ENCODE data around the genes TCEAL8, RAB40A, TCEAL4, ZCCHC18, NRK, TBC1D8B and PRPS1.

GRCh38 chrX:103254907-103255451, at the start of gene TCEAL8:
TCEAL8 (minus strand) TSS chrX:103255155.
- RAMPAGE, long total RNA, result start-site peak on the minus strand at chrX:103255115-103255177, 1,865 and 99 reads in 2 replicates
- RRBS, result no CpG with 5 or more reads among the region's 22 CpGs

GRCh38 chrX:103275941-103276388, 585 bp downstream of the TCEAL5 start:
- RAMPAGE, long total RNA, result no peak
- RRBS, result no CpG with 5 or more reads among the region's 20 CpGs

DNA sequence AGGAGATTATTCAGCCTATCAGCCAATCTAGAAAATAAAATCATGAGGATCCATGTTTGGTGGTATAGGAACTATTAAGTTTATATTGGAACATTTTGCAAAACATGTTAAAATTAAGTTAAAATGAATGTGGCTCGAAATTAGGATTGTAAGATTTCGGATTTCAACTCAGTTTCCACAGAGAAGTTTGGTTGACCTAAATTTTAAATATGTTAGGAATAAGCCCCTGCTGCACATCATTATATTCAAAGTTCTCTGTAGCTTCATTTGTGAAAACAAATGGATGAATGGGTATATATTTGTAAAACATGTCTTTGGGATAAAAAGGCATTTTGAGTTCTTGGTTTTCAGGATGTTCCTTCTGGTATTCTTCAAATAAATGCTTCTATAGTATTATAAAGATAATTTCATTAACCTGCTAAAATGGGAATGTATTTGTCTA, at the start of gene RAB40A:
TSS of gene RAB40A (minus strand) at position 60 of the 442 bp plus-strand sequence.
- RAMPAGE, long total RNA, result no peak
- RRBS, result no CpG with 5 or more reads among the region's 2 CpGs

DNA sequence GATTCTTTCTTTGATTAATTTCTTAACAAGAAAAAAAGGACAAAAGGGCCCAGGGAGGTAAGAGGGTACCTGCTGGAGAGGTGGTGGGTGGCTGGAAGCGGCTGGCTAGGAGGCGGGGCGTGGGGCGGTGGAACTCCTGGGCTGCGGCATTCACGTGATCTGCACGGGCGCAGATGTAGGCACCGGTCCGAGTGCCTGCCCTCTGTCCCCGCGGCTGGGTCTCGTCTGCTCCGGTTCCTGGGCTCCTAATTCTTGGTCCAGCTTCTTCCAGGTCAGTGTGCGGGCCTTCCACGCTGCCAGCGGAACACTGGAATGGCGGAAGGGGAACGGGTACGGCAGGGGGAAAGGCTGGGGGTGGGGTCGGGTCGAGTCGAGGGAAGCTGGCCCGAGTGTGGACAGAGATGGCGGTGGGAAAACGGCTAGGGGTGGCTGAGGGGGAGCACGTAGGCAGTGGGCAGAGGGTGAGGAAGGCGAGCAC, at the start of gene TCEAL4:
TSS of gene TCEAL4 (plus strand) at position 162 of the 478 bp plus-strand sequence.
- RAMPAGE, long total RNA, result start-site peak on the plus strand centred at position 184 of the sequence, 60 bp wide, 9,851 and 1,032 reads in 2 replicates
- RRBS, result 15% methylated on average over 6 of the region's 28 CpGs

DNA sequence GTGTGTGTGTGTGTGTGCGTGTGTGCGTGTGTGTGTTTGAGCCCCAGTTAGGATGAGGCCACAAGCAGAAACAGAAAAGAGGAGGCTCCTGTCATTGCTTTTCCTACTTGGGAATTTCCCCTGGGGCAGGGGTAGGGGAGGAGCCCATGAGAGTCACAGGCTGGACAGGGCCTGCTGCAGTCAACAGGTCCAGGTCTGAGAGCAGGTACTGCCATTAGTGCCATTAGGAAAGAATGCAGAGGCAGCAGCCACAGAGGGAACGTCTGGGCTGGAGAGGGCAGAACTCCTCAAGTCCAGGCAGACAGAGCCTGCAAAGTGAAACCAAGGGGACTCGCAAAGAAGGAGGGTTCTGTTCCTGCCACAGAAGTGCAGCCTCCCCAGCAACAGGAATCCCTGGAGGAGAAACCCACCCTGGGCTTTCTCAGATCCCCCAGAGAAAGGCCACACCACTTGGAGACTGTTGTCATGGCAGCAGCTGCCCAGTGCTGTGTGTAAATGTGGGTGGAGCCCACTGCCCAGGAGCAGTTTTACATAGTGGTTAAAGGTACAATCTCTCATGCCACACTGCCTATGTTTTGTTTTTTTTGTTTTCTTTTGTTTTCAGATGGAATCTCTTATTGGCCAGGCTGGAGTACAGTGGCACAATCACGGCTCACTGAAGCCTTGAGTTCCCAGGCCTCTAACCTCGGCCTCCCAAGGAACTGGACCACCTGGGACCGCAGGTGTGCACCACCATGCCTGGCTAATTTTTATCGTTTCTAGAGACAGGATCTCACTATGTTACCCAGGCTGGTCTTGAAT, 3.9 kb upstream of the TCEAL1 start:
- RAMPAGE, long total RNA, result no peak
- RRBS, result no CpG with 5 or more reads among the region's 8 CpGs

DNA sequence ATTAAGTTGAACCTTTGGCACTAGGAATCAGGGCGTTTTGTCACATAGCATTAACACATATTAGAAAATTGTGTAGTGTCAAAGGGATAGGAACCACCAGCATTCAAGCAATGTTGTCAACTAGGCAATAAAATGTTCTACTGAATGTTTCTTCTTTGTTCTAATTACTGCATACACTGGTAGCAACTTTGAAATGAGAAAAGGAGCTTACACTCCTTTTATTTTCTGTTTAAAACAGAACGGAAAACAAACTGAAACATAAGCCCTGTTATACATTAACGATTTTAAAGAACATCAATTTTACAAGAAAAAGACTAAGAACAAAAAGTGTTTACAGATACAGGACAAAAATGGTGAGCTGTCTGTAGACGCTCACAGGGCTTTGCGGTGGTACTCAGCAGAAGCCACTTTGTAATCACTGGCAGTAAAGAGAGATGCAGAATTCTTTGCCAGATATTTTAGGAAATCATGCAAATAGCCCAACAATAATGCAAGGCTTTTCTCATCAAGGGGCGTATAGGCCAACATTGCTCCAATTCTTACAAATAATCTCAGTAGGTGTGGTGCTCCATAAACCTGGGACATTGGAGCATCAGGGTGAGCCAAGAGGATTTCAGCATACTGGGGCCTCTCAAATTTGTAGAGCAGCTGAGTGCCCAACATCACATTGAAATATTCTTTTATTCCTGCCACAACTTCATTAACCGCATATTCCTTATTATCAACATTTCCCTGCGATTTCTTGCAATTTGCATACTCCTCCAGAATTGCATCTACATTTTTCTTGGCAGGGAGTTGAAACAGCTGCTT, 10.5 kb downstream of the MORF4L2 start:
- RAMPAGE, long total RNA, result no peak
- RRBS, result no CpG with 5 or more reads among the region's 8 CpGs

DNA sequence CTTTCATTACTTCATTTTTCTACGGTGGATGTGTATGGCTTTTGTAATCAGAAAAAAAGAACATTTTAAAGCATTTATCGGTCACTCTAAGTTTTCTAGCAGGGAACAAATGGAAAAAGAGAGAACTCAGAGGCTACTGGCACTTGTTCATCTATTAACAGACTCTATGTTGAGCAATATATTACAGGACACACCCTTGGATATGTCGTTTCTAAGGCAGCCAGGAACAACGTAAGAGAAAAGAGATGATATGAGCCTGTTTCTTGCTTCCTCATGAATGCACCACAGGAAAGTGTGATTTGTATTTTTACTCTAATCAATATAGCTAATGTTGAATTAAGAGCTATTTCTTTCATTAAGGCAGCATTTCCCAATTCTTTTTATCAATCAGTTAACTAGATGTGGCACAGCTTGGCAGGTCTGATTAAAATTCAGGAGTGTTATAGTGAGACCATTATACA, 13.2 kb downstream of the RAB9B start:
- RAMPAGE, long total RNA, result no peak
- RRBS, result no CpG with 5 or more reads among the region's 4 CpGs

- RAMPAGE, long total RNA, result no peak
- RRBS, result no CpG with 5 or more reads among the region's 2 CpGs
Measured at GRCh38 chrX:103828315-103829005, 3.6 kb downstream of the RAB9B start.

GRCh38 chrX:103918427-103919371, 43.7 kb upstream of the TMSB15B start:
- RAMPAGE, long total RNA, result no peak
- RRBS, result 21% methylated on average over 17 of the region's 75 CpGs

GRCh38 chrX:104112127-104113117, at the start of gene ZCCHC18:
ZCCHC18 (plus strand) TSS chrX:104112523.
- RAMPAGE, long total RNA, result no peak
- RRBS, result 13% methylated on average over 29 of the region's 83 CpGs

GRCh38 chrX:104910082-104910614, 310.3 kb downstream of the TEX13A start:
- RAMPAGE, long total RNA, result no peak
- RRBS, result no CpG with 5 or more reads among the region's 18 CpGs

GRCh38 chrX:105822035-105822920, at the start of gene NRK:
NRK (plus strand) TSS chrX:105822539.
- RAMPAGE, long total RNA, result start-site peak on the plus strand at chrX:105822495-105822559, 17 and 15 reads in 2 replicates
- RRBS, result 13% methylated on average over 15 of the region's 61 CpGs

GRCh38 chrX:106159553-106159946, 8.6 kb upstream of the PWWP3B start:
- RAMPAGE, long total RNA, result no peak

DNA sequence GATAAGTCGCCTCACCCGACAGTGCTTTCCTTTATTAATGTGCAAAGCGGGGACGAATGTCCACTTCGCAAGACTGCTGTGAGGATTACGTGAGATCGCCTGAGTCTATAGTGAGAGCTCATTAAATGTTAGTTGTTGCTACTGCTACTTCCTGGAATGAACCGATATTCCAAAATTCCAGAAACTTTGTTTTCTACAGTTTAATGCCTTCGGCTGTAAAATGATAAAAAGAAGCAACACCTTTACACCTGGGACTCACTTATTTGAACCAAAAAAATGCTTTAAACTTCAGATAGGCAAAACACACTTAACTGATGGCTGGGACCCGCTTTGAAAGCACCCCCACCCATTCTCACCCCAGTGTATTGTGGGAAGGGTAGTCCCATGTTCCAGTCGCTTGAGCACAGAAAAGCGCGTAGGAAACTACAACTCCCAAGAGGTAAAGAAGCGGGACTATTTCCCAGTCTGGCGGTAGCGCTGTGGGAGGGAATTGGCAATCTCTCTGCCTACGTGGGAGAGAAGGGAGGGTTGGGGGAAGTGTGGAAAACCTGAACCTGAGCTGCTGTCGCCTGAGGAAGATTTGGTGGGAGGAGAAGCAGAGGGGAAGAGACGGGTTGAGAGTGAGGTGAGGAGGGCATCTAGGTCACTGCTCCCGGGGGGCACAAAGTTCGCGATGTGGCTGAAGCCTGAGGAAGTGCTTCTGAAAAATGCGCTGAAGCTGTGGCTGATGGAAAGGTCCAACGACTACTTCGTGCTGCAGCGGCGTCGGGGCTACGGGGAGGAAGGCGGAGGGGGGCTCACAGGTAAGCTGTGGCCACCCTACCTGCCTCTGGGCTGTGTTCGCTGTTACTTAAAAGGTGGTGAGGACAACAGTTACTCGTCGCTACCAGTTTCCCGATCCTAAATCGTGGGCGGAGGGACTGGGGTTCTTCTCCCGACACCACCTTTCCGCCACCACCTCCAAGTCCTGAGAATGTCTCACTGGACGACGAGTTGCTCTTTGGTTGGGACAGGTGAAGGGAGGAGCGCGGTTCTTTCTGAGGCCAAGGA, at the start of gene TBC1D8B:
TSS of gene TBC1D8B (plus strand) at position 493 of the 1,050 bp plus-strand sequence.
- RAMPAGE, long total RNA, result no peak
- RRBS, result no CpG with 5 or more reads among the region's 42 CpGs

DNA sequence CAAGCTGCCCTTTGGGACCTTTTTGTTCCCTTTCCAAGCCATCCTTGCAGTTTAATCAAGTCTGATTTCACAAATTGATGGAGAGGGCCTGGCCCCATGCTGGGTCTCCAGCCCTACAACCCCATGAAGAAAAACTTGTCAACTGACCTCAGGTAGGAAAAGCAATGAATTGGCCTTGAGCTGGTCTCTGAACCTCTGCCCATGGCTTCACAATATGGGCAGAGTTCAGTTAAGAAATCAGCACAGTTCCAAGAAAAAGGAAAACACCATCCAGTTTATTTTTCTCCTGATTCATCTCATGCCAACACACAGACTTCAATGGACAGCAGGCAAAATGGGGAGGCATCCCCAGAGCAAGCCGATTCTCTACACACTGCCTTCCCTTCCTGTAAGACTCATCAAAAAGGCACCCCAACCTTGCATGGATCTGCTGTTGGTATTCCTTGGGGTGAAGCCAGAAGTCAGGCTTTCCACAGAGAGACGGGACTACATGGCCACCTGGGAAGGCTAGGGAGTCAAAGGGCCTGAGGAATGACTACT, 3.3 kb downstream of the RIPPLY1 start:
- RAMPAGE, long total RNA, result no peak
- RRBS, result no CpG with 5 or more reads among the region's 2 CpGs

GRCh38 chrX:106966346-106967037, 33.5 kb downstream of the MORC4 start:
- RAMPAGE, long total RNA, result no peak
- RRBS, result no CpG with 5 or more reads among the region's 15 CpGs

- RAMPAGE, long total RNA, result no peak
- RRBS, result 27% methylated on average over 8 of the region's 36 CpGs
Measured at GRCh38 chrX:107627908-107628640, at the start of gene PRPS1. PRPS1 (plus strand) TSS chrX:107628510.

DNA sequence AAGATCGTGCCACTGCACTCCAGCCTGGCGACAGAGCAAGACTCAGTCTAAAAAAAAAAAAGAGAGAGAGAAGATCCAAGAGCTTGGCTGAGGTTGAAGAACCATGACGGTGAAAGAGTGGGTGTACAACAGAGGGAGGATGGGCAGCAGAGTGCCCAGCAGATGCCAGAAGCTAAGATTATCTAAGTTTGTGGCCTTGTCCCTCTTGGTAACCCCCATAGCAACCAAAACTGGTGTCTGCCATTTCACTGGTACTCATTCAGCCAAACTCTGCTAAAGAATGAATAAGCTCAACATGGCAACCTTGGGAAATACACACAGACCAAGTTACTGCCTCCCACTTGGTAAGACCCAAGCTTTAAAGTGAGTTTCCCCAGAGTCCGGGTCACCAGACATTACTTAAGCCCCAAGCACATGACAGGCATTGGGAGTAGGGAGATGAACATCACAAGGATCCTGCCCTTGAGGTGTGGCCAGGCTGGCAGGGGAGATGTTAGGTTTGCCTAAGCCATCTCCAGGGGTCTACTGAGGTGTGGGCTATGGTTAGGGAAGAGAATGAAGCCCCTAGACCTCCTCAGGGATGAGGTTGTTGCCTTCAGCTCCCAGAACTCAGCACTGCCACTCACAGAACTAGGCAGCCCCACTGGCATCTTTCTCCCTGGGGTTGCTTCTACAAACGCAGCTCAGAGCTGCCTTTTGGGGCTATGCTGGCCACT, 34.9 kb downstream of the TSC22D3 start:
- RAMPAGE, long total RNA, result no peak
- RRBS, result no CpG with 5 or more reads among the region's 5 CpGs

DNA sequence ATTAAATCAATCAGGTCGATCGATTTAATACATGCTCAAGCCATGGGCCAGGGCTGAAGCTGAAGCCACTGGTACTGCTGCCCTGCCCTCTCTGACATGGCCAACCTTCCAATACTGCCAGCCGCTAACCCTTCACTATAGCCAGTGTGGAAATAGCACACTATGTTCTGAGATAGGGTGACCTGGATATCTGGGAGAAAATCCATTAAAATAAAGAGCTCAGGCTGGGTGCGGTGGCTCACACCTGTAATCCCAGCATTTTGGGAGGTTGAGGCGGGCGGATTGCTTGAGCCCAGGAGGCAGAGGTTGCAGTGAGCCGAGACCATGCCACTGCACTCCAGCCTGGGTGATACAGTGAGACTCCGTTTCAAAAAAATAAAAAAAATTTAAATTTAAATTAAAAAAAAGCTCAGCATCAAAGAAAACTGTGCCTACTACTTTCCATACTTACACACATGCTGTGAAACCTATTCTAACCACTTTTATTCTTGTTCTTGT, 31.4 kb downstream of the TSC22D3 start:
- RAMPAGE, long total RNA, result no peak
- RRBS, result no CpG with 5 or more reads among the region's 8 CpGs

GRCh38 chrX:107774689-107775492, 696 bp downstream of the TSC22D3 start:
- RAMPAGE, long total RNA, result no peak
- RRBS, result 45% methylated on average over 5 of the region's 32 CpGs

Data from hepatocyte (in vitro differentiated cells and primary cell).